Endodermal cell (in vitro differentiated cells): Measurements from ENCODE around the genes QPCT and RMDN2.

- PRO-cap, result no peak
Measured at GRCh38 chr2:36568493-36569263, 29.3 kb downstream of the FEZ2 start.

GRCh38 chr2:36649933-36650520, 46.5 kb upstream of the VIT start:
- PRO-cap, result bidirectional peak, plus-strand start at chr2:36650263, minus-strand start at chr2:36650163

DNA sequence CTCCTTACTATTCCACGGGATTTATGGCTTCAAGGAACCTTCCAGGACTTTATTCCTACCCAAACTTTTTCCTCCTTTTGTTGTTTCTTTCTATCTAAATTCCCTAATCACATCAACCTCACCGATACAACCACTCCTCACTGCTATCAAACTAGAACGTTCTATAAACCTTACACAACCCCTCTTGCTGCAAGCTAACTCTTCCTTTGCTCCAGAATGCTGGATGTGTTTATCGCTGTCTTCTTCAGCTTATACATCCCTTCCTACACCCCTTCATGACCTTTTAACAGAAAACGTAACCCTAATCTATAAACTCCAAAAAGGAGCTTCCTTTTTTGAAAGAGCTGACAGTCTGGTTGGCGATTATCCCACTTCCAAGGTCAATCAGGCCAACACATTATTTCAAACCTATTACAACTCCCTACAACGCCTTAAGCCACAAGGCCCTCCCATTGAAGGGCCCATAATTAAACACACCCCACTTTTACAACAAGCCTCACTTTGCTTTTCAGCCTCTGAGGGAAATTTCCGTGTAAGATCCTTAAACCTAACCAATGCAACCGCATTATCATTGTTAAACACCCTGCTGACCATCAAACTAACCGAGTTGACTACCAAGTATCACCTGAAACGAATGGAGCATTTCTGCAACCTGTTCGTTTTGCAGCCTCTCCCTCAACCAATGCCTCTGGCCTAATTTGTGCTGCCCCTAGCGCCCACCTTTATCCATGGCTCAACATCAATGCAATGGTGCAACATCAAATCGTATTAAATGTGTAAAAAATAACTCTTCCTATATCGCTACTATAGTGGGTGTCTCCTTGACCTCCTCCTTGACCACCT, 22.7 kb downstream of the EIF2AK2 start:
- PRO-cap, result no peak

- PRO-cap, result no peak
Measured at GRCh38 chr2:37154823-37155777, 1.7 kb downstream of the EIF2AK2 start.

- PRO-cap, result bidirectional peak, plus-strand start at chr2:37205580, minus-strand start at chr2:37205308
Measured at GRCh38 chr2:37204802-37206010, 8.9 kb downstream of the CEBPZOS start.

- PRO-cap, result no peak
Measured at GRCh38 chr2:37214817-37215163, 16.6 kb downstream of the CEBPZ start.

- PRO-cap, result bidirectional peak, plus-strand start at chr2:37325176, minus-strand start at chr2:37325136
Measured at GRCh38 chr2:37324841-37325572, 374 bp upstream of the PRKD3 start.

GRCh38 chr2:37344263-37345266, at the start of gene QPCT:
TSS of gene QPCT (plus strand) at chr2:37344630.
- PRO-cap, result unidirectional peak, plus-strand start at chr2:37344716

DNA sequence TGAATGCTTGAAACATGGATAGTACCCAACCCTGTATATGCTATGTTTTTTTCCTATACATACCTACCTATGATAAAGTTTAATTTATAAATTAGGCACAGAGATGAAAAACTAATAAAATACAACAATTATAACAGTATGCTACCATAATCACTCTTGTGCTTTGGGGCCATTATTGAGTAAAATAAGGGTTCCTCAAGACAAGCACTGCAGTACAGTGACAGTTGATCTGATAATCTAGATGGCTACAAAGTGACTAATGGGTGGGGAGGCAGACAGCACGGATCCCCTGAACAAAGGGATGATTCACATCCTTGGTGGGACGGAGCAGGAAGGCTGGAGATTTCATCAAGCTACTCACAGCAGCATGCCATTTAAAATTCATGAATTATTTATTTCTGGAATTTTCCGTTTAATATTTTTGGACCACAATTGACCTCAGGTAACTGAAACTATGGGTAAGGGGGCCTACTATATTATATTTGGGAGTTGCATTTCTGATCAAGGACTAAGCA, 109.2 kb downstream of the CDC42EP3 start:
- PRO-cap, result no peak

DNA sequence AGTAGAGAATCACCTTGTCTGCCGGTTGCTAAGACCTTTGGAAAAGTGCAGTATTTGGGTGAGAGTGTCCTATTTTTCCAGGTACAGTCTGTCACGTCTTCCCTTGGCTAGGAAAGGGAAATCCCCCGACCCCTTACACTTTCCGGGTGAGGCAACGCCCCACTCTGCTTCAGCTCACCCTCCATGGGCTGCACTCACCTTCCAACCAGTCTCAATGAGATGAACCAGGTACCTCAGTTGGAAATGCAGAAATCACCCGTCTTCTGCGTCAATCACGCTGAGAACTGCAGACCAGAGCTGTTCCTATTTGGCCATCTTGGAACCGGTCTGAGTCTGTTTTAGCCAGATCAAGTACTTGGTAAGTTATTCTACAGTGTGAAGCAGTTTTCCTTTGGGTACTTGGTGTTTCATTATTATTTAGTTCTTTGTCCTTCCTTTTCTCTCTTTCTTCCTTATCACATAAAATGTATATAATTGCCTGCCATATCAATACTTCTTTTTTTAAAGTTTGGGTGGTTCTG, 71.4 kb downstream of the CDC42EP3 start:
- PRO-cap, result no peak

DNA sequence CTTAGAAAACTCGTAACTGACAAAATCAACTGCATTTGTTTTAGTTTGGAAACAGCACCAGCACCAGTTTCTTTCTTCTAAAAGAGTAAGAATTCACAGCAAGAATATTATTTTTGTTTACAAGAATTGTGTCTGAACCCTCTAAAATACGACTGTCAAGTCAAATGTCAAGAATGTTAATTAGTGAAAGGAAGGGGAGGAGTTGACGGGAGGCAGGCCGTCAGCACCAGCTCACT, 94.5 kb upstream of the CDC42EP3 start:
- PRO-cap, result no peak

DNA sequence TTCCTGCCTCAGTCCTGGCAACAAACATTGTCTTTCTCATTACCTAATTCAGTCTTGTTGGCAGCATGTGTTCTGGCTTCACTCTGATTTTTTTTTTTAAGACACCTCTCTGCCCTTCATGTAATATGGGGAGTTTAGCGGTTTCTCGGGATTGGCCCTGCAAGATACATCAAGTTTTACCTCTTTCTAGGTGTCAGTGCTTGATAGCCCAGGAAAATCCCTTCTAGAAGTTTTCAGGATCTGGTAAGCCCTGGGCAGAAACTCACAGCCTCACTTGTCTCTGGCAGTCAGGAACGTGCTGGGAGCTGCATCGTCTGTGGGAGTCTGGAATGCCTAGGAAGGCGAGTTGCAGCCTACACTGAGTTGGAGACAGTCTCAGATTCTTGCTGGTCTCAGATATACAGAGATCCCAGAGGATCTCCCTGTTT, 104.3 kb upstream of the CDC42EP3 start:
- PRO-cap, result no peak

GRCh38 chr2:37924827-37926001, at the start of gene RMDN2:
TSS of gene RMDN2 (plus strand) at chr2:37925287.
- PRO-cap, result unidirectional peak, plus-strand start at chr2:37925069; bidirectional peak, plus-strand start at chr2:37925287, minus-strand start at chr2:37925216; bidirectional peak, plus-strand start at chr2:37925527, minus-strand start at chr2:37925351

- PRO-cap, result no peak
Measured at GRCh38 chr2:38066472-38066788, 9.5 kb downstream of the CYP1B1 start.

GRCh38 chr2:38071035-38071377, 4.9 kb downstream of the CYP1B1 start:
- PRO-cap, result no peak

DNA sequence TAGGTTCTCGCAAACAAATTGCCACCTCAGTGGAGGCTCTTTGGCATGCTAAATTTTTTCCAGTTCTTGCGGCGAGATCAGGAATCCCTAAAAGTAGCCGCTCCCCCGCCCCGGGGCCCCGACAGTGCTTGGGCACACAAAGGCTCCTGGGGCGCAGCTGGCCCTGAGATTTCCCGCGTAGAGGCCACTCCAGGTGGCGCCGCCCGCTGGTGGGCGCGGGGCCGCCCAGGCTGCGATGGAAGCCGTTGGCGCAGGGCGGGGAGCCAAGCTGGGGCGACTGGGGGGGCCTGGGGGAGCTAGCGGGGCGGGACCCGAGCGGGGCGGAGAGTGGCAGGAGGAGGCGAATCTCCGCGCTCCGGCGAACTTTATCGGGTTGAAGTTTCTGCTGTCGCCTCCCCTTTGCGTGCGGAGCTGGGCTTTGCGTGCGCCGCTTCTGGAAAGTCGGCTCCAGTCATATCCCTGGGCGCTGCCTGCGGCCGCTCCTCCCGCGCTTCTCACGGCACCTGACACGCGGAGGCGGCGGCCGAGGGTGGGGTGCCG, 702 bp upstream of the CYP1B1 start:
- PRO-cap, result bidirectional peak, plus-strand start at position 450 of the sequence, minus-strand start at position 162 of the sequence

GRCh38 chr2:38083722-38085017, 8.2 kb upstream of the CYP1B1 start:
- PRO-cap, result unidirectional peak, plus-strand start at chr2:38084803; unidirectional peak, plus-strand start at chr2:38084857

DNA sequence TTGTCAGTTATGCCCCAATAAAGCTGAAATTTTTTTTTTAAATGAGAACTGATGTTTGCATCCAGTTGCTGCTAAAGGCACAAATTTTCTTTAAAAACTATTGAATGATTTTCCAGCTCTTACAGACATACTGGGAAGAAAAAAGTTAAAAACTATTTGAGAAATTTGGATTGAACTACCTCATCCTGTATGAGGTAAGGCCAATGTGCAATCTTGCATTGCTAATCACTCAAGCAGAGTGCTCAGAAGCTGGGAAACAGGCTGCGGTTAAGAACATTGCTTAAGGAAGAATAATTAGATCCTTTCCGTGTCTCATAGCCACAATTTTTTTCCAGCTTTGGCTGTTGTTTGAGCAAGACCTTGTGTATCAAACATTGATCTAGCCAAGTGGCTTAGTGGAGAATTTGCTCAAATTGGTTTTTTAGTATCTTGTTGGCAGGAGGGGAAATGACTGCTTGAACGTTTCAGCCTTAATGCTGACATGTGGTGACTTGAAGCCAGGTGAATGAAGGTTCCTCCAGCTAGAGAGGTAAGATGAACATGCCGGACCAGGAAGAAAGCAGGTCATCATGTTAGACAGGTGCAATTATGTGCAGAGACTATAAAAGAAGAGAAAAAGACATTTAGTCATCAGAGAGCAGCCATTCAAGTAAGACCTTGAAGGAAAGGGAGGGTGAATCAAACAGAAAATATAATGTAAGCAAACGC, 98.7 kb upstream of the CYP1B1 start:
- PRO-cap, result no peak

DNA sequence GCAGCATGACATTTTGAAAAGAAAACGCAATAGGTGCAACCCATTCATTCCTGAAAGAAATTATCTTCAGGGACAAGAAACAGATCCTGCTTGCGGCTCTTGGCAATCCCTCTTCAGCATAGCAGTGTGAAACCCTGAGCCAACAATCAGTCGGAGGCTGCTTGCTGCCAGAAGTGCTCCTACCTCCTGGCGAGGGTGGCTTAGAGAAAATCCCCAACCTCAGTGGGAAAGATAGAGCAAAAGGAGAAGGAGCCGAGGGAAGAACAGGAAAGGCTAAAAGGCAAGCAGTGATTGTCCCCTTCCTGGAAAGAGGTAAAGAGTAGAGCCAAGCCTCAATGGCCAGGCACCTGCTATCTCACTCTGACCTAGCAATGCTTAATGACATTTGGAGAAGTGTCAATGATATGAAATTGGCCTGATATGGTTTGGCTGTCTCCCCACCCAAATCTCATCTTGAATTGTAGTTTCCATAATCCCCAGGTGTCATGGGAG, 66.2 kb upstream of the ATL2 start:
- PRO-cap, result bidirectional peak, plus-strand start at position 149 of the sequence, minus-strand start at position 115 of the sequence; bidirectional peak, plus-strand start outside the sequence, minus-strand start at position 293 of the sequence

GRCh38 chr2:38446922-38447671, 70.0 kb upstream of the ATL2 start:
- PRO-cap, result no peak